Mesenchymal stem cell of the bone marrow (primary cell): ENCODE measurements around the gene LAX1.

- CAGE, long polyA plus RNA, result no peak
Observed at GRCh38 chr1:202507489-202507977, 159.0 kb downstream of the PPP1R12B start.

DNA sequence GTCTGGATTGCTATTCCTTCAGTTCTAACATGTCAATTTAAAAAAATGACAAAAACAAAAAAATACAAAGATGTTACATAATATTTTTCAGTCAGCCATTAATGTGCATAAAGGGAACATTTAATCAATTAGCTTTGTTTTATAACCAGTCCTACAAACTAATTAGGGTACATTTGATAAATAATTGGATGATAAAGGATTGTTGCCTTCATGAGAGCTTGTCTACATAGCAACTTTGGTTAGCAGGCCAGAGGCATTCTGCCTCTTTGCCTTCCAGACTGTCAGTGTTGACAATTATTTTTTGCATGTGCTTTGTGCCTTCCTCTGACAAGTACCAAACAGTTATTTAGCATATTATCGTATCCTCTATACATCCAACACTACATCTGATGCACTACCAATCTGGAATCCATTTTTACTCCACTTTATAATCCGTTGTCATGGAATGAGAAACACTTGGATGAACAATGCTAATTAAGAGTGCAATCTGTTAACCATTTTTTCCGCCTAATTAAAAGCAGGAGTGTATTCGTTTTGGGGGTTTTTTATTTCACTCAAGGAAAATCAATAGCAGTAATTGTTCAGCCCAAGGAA, 165.5 kb downstream of the SYT2 start:
- CAGE, long polyA plus RNA, result no peak

DNA sequence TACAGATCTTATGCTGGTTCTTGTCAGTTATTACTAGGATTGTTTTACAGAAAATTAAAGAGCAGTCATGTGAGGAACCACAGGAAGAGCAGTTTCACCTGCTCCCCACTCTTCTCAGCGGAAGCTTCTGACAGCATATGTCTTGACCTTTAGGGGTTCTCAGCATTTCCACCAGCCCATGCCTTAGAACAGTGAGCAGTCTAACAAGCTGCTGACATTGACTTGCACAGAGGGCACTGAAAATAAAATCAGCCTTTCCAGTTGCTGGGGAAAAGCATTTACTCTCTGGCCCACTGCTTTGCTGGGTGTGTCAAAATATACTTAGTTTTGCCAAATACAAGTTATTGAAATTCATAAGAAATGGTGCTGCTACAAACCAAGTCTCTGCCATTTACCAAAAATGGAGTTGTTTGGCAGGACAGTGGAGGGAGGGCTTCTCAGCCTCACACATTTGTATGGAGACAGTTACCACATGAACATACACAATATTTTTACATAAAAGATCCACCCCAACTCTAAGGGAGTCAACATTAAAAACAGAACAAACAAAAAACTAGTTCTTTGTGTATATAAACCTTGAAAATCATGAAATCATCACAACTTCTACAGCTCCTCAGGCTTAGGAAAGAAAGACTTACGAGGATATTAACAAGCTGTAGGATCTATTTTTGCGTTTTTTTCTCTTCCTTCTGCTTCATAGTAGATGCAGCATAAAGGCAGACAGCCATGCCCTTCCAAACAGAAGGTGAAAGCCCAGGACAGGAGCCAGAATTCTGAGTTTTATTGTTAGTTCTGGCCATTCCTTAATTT, 144.1 kb downstream of the SYT2 start:
- CAGE, long polyA plus RNA, result no peak

GRCh38 chr1:202581072-202581960, 128.9 kb downstream of the SYT2 start:
- CAGE, long polyA plus RNA, result no peak

- CAGE, long polyA plus RNA, result no peak
Observed at GRCh38 chr1:202806727-202807893, 1.1 kb downstream of the KDM5B start.

GRCh38 chr1:202966305-202967149, 530 bp downstream of the CYB5R1 start:
- CAGE, long polyA plus RNA, result no peak

GRCh38 chr1:203005607-203006045, 1.5 kb upstream of the TMEM183A start:
- CAGE, long polyA plus RNA, result no peak

- CAGE, long polyA plus RNA, result no peak
Observed at GRCh38 chr1:203127987-203128877, 706 bp downstream of the ADORA1 start.

- CAGE, long polyA plus RNA, result no peak
Observed at GRCh38 chr1:203129733-203130360, 2.3 kb downstream of the ADORA1 start.

GRCh38 chr1:203276957-203277381, 28.4 kb upstream of the BTG2 start:
- CAGE, long polyA plus RNA, result no peak

- CAGE, long polyA plus RNA, result no peak
Observed at GRCh38 chr1:203295631-203296259, 9.6 kb upstream of the BTG2 start.

GRCh38 chr1:203306028-203306970, 980 bp downstream of the BTG2 start:
- CAGE, long polyA plus RNA, result no peak

GRCh38 chr1:203306971-203307592, 1.8 kb downstream of the BTG2 start:
- CAGE, long polyA plus RNA, result no peak

DNA sequence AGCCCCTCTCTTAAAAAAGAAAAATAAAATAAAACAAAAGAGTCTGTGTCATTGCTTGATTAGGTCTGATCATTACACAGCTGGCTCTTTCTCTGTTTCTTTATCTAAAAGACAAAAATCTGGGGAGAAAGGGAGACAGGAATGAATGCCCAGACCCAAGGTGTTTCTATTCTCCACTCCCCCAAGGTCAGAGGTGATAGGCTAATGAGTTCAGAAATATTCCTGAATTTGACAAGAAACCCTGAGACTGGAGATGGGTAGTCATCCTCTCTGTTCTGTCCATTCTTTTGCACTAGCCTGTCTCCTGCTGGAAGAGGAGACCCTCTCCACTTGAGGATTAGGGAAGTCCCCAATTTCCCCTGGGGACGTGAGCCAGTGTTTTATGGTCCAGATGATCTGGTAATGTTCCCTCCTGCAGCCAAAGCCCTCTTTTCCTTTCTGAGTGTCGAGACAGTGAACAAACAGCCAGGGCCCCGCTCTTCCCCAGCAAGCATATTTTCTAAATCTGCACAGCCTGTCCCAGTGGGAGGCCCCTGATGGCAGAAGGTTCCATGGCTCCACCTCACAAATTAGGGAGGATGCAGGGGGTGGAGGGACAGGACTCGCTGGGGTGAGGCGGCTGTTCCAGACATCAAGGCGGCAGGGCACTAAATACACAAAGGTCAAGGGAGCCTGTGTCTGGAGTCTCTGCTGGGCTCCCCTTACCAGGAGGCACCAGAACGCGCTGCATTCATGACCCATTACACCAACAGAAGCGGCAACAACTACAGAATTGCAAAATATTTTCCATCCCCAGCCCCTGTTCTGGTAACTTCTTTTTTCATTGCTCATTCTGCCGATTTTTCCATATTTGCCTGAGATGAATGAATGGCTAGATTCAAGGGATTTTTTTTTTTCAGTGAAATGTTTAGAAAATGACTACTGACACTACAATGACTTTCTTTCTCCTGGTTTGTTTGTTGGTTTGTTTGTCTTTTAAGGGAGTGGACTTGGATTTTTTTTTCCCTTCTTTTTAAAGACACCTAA, 27.2 kb upstream of the PRELP start:
- CAGE, long polyA plus RNA, result no peak

GRCh38 chr1:203464272-203464725, 11.3 kb upstream of the PRELP start:
- CAGE, long polyA plus RNA, result no peak

DNA sequence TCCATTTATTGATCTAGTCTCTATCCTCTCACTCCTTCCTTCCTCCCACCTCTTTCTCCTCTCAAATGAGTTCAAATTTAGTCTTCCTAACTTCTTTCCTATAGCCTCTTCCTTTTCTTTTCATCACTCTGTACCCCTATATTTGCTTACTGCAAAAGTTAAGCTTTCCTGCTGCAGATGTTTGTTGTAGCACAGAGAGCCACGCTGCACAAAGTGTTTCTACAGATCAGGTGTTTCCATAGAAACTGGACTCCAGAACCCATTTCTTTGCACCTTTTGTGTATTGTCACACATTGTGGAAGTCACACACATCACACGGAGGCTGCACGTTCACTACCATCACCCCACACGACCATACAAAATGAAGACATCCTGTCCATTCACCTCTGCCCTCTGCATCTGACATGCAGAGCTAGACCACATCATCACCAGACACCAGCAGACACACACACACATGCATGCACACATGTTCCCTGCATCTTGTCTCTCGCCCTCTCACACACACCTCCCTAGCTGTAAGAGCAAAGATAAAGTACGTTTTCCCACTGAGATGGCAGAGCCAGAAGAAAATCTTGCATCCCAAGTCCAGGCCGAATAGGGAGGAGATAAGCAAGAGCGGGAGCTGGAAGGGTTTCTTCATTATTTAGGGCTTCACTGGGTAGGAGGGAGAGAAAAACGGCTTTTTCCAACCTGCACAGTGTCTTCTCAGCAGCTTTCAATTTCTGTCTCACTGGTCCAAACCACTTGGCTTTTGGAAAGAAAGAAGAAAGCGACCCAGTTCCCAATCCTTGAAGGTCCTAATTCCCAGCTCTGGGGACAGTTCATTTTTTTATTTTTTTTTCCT, 625 bp downstream of the PRELP start:
- CAGE, long polyA plus RNA, result no peak

DNA sequence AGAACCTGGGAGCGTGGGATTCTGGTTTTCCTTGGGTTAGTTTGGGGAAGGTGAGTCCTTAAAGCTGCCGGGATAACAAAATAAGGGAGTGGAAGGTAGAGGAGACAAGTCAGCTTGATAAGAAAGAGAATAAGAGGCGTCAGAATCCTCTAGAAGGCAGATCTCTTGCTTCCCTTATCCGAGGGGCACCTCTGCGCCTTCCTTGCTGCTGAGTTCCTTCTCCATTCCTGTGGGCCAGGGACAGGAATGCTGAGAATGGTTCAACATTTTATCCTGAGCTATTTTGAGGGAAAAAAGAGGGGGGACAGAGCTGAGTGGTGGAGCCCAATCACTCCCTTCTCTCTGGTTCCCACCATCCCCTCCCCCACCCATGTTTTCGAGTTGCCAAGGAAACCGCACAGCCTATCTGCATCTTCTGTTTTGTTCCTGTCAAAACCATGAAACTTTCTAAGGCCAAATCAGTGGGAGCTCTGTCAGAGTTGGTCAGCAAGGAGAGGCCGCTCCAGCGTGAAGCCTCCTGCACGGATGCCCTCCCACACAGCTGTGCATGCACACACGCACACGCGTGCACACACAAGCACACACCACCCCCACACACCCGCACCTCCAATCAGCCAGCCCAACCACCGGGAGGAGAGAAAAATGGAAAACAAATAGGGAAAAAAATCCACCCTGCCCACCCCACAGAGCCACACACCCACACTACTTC, 54.6 kb upstream of the ATP2B4 start:
- CAGE, long polyA plus RNA, result no peak

DNA sequence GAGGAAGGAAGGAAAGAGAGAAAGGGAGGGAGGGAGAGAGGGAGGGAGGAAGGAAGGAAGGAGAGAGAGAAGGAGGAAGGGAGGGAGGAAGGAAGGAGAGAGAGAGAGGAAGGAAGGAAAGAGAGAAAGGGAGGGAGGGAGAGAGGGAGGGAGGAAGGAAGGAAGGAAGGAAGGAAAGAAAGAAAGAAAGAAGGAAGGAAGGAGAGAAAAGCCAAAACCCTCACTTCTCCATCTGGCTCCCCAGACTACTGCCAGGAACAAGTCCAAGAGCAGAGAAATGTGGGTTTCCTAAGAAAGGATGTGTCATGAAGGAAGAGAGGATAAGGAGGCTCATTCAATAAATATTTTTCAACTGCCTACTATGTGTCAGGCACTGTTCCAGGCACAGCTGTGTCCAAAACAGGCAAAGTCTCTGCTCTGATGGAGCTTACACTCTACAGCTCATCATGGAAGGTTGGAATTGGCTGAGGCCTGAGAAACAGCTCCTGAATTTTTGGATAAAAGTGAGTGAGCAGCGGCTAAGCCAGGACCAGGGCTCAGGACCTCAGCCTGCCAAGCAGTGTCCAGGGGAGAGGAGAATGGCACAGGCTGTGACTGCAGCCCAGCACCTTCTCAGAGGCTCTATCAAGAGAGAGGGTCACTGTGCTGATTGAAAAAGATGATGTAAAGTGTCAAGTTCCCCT, 42.6 kb upstream of the ATP2B4 start:
- CAGE, long polyA plus RNA, result no peak

GRCh38 chr1:203764775-203765421, at the start of gene LAX1:
Gene LAX1 (plus strand): TSS chr1:203765183.
- CAGE, long polyA plus RNA, result no peak

DNA sequence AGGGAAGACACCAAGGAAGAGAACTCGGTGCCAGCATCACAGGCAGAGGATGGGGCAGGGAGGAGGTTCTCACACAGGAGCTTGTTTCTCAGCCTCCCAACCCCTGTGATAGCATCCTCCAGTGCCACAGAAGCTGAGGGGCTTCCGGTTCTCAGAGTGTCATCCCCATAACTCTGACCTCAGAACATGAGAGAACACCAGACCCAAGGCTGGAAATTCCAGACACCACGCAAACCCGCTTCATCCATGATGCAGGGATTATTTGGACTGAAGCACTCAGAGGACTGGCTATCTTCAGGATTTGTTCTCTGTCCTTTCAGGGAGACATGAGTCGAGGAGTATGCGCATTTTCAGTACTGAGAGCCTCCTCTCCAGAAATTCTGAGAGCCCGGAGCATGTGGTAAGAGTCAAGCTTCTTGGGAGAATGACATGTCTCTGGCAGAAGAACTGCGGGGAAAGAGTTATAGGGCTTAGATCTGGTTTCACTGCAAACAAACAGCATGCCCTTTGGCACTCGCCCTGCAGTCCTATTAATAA, 6.8 kb downstream of the LAX1 start:
- CAGE, long polyA plus RNA, result no peak